Daoy (cell line): ENCODE measurements around the genes UNC5B and CHST3.

- RAMPAGE, long total RNA = no peak
Observed at GRCh38 chr10:70917881-70918288, 29.5 kb upstream of the PCBD1 start.

- RAMPAGE, long total RNA = no peak
Observed at GRCh38 chr10:71064544-71065010, 147.8 kb upstream of the UNC5B start.

- RAMPAGE, long total RNA = no peak
Observed at GRCh38 chr10:71212102-71213140, at the start of gene UNC5B. Gene UNC5B (plus strand): TSS chr10:71212570.

DNA sequence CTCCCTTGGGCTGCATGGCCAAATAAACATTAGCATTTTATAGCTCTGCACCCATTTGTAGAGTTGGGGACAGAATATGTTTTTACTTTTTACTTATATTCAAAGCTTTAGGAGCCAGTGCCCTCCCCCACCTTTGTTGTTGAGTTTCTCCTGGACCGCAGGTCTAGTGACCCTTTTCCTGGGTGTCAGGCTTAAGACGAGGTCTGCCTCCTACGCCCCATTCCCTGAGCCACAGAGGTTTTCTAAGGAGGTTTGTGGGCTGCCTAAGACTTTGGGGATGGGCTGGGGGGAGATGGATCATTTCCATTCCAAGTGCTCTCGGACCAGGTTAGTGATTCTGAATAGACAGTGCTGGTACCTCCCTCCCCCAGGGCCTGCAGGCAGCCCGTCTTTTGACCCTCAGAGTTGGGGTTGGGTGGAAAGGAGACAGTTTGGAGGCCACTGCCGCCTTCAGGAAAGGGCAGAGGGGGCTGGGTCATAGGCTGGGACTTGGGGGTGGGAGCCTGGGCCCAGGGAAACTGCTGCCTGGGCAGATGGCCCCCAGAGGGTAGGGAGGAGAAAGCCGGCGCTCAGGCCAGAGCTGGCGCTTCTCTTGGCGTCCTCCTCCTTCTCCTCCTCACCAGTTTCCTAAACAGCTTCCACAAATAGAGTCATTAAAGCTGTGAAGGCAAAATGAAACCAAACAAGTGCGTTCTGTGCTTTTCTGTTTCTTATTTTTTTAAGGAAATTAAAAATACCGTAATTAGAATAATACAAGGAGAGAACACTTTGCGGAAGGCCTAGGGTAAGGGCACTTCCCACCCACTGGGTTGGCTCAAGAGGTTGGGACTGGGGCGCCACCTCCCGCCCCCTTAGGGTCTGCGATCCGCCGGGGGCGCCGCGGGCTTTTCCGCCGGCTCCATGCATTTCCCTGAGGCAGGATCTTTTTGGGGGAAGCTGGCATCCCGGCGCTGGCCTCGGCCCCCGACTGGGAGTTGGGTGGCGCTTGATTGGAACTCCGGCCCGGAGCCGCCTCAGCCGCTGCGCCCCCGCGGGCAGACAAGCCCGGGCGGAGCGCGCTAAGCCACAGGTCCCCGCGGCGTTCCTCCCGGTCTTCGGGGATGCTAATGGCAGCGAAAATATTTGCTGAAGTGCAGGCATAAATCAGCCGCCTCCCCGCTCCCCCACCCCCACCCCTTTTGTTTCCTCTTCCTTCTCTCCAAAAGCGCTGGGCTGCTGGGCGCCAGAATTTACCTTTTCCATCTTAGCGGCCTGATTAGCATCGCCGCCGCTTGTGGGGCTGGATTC is 4.6 kb downstream of the UNC5B start:
- RAMPAGE, long total RNA = no peak

DNA sequence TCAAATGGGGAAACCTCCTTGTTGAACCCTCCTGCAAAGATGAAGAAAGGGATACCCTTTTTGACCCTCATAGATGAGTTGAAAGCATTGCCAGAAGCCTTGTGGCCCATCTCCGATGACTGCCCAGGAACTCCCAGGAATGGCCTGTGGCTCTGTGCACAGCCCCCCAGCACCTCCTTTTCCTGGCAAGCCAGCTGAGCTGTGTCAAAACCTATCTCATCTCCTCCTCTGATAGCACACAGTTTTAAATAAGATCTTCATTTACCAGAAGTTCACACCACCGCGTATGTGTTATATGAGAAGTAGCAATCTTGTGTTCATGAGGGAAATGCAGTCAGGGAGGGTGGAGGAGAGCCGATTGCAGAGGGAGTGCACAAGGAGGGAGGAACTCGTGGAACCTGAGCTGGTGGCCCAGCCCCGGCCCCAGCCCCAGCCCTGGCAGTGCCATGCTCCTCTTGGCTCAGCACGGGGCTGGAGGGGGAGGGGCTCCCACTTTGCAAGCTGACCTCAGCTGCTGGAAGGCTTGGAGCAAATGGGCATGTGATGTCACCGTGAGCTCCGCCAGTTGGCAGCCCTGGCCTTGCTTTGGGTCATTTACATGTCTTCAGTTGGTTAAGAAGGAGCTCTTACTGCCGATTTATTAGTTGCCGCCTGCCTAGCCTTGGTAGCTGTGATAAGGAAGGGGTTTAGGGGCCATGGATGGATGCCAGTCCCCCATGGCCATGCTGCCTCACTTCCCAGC is 19.8 kb downstream of the UNC5B start:
- RAMPAGE, long total RNA = no peak

DNA sequence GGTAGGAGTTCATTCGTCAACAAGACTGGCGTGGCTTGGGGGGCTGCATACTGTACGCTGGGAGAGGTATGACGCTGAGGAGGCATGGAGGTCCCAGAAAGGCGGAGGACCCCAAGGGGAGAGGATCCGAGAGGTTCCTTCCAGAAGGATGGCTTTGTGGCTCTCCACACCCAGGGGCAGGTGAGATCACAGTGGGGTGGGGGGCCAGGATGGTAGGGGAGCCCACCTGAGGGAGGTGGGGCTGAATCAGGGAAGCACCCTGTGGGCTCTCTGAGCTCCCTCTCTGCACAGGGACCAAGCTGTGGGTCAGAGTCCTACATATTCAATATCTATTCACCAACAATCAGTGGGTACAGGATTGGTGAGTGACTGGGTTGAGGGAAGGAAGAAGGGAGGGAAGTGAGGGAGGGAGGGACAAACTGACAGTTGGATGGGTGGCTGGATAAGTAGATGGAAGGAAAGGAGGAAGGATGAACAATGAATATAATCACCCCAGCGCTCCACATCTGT is 33.9 kb downstream of the UNC5B start:
- RAMPAGE, long total RNA = no peak

DNA sequence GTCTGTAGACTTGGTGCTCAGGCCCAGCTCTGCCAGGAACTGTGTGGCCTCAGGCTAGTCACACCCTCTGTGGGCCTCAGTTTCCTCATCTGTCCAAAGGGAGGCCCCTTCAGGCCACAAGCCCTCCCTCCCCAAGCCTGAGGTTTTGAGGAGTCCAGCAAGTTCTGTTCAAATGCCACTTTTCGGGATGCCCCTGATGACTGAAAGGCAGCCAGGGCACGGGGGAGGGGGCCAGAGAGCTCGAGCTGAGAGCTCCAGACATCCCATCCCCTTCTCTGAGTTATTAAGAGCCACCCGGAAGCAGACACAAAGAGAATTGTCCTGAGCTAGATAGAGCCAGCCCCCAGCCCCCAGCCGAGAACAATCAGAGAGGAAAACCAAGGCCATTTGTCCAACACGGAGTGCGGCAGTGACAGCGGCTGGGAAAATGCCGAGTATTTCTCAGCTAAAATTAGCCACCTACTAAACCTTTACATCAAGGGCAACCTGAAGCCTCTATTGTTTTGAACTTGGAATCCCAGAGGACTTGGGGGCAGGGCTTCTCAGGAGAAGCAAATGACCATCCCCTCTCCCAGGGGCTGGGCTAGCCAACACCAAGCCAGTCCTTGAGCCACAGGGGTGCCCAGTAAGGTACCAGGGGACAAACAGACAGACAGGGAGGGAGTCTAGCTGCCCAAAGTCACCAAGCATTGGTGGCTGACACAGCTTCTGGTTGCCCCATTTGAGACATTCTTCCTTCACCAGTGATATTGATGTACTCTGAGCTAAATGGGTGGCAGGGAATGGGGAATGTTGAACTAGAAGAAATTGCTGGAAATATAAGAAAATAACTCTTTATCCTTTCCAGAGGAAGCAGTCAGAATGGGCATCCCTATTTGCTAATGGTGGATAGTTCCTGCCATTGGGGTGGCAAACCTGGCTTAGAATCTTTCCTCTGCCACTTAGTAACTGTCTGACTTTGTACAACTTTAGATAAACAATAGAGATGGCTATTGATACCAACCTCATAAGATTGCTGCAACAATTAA is 51.2 kb downstream of the UNC5B start:
- RAMPAGE, long total RNA = no peak

- RAMPAGE, long total RNA = no peak
Observed at GRCh38 chr10:71333987-71334456, 15.0 kb downstream of the SLC29A3 start.

- RAMPAGE, long total RNA = no peak
Observed at GRCh38 chr10:71343134-71343912, 24.3 kb downstream of the SLC29A3 start.

DNA sequence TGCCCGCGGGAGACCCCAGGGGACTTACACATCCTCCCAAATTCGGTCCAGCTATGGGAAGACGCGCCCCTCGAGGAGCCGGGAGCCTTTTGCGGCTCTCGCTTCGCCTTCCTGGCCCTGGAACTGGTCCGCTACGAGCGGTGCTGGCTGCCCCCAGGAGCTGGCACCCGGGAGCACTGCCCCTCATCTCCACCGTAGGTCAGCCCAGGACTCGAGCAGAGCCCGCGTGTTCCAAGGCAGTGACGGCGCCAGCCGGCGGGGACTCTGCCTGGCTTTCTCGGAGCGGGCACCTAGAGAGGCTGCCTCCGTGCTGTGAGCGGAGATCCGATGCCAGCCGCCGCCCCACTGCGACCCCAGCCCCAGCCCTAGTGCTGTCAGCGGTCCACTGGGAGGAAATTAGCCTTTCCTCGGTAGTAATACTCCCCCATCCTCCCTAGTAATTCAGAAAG is 1.2 kb downstream of the CDH23 start:
- RAMPAGE, long total RNA = no peak

DNA sequence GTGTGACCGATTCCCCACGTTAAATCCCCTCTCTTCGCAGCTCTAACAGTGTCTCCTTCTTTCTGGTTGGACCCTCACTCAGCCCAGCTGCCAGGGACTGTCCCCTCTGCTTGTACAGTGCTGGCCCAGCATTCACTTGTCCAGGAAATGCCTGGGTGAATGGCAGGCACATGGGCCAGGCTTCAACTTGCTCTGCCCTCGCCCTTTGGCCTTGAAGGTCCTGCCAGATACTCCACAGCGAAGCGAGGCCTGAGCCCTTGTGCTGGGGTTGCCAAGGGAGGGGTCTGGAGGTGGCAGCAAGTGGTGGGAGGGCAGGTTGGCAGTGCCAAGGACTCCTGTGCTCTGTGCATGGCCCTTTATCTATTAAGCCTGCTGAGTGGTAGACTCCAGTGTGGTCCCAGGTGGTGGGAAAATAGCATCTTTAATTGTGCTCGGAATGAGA is 75.7 kb downstream of the CDH23 start:
- RAMPAGE, long total RNA = no peak

DNA sequence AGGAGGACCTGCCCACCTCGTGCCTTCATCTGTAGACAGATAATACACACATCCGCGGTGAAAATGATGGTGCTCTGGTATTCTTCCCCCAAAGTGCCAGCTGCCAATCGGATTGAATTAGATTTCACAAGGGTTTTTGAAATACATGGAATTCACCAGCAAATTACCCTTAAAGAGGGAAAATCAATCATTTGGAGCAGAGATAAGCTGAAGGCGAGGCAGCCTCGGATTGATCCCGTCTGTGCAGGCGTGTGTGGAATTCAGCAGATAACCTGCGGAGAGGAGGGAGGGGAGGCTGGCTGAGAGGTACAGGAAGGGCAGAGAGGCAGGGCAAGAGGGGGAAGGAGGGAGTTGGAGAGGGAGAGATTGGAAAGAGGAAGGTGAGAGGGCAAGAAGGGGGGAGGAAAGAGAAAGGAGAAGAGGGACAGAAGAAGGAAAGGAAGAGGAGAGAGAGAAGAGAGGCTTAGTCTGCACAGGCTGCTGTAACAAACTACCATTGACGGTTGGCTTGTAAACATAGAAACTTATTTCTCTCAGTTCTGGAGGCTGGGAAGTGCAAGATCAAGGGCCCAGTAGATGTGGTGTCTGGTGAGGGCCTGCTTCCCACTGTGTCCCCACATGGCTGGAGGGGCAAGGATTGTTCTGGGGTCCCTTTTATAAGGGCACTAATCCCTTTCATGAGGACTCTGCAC is 84.1 kb downstream of the C10orf105 start:
- RAMPAGE, long total RNA = no peak

DNA sequence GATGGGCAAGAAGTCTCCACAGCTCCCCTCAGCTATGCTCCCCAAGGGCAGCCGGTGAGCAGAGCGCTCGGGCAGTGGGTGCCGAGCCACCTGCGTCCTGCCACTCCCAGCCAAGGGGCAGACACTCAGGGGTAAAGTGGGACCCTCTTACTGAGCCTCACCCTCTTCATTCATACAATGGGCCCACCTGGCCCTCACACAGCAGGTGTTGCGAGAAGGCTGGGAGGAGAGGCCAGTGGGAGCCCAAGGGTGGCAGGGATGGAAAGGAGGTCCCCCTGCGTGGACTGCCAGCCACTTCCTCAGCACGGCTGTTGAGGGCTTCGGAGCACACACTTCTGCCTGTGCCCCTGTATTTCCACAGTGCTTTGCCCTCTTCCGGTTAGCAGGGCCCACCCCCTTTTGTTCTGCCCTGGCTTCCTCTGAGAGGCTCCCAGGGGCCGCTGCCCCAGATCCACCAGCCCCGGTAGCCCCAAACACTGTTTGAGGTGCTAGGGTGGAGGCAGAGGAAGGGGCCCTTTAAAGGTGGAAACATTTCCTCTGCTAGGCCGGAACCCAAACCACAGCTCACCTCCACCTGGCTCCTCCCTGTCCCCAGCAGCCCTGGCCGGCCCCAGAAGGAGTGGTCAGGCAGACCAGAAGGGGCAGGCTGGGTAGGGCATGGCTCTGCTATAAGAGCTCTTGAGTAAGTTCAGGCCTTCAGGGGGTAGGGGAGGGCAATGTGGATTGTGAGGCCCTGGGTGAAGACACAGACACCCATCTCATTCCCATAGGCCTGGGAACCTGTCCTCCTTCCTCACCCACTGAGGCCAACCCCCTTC is 16.4 kb upstream of the C10orf105 start:
- RAMPAGE, long total RNA = no peak

- RAMPAGE, long total RNA = no peak
Observed at GRCh38 chr10:71747216-71747944, 25.9 kb downstream of the VSIR start.

DNA sequence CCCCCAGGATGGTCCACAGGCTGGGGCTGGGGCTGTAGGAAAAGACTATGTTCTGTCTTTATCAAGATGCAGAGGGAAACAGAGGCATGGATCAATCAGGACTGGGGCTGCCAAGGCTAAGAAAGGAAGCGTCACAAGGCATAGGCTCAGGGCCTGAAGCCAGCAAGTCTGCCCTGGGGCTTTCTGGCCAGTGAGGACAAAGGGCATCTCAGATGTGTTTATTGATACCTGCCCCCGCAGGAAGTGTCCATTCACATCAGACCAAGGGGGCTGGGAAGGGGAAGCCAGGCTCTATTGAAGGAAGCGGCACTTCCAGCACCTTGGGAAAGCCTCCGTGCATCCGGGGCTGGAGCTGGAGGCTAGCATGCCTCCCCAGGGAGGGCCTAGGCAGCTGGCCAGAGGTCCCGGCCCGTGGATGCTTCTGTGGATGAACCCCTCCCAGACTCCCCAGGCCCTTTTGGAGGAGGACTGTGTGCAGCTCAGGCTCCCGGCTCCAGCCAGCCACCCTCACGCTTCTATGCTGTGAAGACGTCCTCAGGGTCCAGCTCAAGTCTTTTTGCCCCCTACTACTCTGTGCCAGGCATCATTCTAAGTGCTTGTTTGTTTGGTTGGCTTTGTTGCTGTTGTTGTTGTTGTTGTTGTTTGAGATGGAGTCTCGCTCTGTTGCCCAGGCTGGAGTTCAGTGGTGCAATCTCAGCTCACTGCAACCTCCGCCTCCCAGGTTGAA is 5.6 kb downstream of the VSIR start:
- RAMPAGE, long total RNA = no peak

DNA sequence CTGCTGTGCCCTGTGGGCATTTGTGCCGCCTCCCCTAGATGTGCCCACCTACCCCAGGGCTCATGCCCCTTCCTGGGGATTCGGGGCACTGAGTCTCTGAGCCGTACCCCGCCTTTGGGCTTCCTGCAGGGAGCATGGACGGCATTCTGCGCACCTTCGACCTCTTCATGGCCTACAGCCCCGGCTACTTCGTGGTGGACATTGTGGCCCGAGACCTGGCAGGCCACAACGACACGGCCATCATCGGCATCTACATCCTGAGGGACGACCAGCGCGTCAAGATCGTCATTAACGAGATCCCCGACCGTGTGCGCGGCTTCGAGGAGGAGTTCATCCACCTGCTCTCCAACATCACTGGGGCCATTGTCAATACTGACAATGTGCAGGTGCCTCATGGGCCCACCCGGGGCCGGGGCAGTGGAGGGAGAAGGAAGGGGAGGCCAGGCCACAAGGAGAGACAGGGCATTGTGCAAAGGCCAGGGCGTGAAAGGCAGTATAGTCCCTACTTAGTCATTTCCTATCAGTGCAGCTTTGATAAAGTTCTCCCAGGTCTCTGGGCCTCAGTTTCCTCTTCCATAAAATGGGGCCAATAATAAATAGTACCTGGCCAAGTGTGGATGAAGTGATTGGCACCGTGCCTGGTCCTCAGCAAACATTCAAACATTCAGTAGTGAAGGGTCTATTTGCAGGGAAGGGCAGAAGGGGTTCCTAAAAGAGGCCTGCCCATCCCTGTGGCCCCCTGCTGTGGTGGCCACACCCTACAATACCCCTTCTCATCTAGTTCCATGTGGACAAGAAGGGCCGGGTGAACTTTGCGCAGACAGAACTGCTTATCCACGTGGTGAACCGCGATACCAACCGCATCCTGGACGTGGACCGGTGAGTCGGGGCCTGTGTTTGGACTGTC is 36.6 kb upstream of the VSIR start:
- RAMPAGE, long total RNA = no peak

DNA sequence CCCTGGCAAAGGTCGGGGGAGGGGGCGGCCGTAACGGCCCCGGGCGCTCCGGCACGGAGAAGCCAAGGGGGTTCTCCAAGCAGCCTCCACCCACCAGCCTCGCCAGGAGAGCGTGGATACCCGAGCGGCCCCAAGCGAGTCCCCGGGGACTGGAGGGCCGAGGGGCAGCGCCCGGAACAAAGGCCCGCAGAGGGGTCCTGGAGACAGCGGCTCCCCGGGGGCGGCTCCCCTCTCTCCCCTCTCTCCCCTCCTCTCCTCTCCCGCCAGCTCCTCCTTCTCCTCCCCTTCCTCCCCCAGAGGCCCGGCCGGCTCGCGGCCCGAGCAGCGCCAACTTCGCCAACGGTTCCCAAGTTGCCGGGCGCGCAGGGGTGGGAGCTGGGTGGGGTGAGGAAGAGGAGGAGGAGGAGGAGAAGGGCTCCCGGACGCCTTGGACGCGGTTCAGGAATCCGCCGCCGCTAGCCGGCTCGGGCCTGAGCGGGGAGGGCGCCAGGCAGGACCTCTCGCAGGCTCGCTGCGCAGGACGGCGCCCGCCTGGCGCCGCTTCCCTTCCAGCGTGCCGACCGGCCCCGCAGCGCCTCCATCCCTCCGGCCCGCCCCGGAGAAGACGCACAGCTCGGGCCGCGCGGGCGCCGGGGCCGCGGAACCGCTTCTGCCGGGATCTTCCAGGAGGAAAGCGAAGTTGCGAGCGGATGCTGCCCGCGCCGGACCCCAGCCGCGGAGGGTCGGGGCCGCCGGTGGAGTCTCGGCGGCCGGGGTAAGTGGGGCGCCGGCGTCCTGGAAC is at the start of gene CHST3:
Gene CHST3 (plus strand): TSS at position 455 of the 781 bp plus-strand sequence.
- RAMPAGE, long total RNA = no peak

GRCh38 chr10:72061125-72061586 is 27.2 kb downstream of the SPOCK2 start:
- RAMPAGE, long total RNA = no peak

DNA sequence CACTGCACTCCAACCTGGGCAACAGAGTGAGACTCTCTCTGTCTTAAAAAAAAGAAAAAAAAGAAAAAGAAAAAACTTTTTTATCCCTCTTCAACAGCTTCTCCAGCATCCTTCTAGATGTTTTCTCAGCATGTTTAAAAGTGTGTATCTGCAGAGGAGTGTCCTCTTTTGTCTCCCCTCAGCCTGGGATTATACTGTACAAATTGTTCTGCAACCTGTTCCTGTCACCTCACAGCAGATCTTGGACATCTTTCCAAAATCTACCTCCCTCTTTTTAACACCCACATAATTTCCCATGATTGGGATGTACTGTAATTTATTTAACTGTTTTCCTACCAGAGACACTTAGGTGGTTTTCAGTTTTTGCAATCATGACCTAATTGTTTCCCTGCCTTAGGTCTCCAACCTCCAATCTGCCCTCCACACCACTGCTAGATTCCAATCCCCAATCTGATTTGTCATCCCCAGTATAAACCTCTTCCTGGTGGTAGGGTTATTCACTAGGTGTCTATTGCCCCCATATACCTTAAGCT is 17.7 kb upstream of the DDIT4 start:
- RAMPAGE, long total RNA = no peak

DNA sequence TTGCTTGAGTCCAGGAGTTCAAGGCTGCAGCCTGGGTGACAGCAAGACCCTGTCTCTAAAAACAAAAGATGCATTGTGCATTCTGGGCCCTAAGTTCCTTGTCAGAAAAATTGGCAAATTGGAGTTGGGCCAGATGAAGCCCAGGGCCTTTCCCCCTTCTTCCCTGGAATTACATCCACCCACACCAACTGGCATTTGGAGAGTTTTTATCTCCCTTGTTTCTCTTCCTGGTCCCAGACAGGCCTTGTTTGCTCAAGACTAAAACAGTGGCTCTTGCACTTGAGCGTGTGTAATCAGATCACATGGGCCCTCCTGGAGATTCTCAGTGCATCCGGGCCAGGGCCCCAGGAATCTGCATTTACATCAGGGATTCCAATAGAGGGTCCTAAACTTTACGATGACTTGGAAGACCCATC is 3.0 kb downstream of the DDIT4 start:
- RAMPAGE, long total RNA = no peak